ENCODE data around the gene ZFP42.

- RRBS: 17% methylated on average over 35 of the region's 50 CpGs
Observed at GRCh38 chr4:187995282-187995877, at the start of gene ZFP42. Gene ZFP42 (plus strand): TSS chr4:187995771.

GRCh38 chr4:189658638-189659226, 281.9 kb upstream of the FRG1 start:
- RRBS: no CpG with 5 or more reads among the region's 6 CpGs

GRCh38 chr4:189810735-189811268, 129.9 kb upstream of the FRG1 start:
- RRBS: 86% methylated on average over 7 of the region's 43 CpGs

DNA sequence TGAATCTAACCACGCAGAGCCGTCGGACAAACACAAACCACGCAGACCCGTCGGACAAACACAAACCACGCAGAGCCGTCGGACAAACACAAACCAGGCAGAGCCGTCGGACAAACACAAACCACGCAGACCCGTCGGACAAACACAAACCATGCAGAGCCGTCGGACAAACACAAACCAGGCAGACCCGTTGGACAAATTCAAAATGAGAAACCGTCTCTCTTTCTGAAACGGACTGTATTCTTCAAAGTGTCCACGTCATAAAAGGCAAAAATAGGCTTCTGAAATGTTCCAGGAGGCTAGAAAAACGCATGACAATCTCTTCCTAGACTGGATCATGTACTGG, 111.0 kb upstream of the FRG1 start:
- RRBS: no CpG with 5 or more reads among the region's 21 CpGs

All from skeletal muscle cell (primary cell).